ENCODE measurements around the genes LTBR and TAPBPL.

- PRO-cap, result no peak
These were observed 20.0 kb downstream of the CD9 start for GRCh38 chr12:6220024-6220790.

DNA sequence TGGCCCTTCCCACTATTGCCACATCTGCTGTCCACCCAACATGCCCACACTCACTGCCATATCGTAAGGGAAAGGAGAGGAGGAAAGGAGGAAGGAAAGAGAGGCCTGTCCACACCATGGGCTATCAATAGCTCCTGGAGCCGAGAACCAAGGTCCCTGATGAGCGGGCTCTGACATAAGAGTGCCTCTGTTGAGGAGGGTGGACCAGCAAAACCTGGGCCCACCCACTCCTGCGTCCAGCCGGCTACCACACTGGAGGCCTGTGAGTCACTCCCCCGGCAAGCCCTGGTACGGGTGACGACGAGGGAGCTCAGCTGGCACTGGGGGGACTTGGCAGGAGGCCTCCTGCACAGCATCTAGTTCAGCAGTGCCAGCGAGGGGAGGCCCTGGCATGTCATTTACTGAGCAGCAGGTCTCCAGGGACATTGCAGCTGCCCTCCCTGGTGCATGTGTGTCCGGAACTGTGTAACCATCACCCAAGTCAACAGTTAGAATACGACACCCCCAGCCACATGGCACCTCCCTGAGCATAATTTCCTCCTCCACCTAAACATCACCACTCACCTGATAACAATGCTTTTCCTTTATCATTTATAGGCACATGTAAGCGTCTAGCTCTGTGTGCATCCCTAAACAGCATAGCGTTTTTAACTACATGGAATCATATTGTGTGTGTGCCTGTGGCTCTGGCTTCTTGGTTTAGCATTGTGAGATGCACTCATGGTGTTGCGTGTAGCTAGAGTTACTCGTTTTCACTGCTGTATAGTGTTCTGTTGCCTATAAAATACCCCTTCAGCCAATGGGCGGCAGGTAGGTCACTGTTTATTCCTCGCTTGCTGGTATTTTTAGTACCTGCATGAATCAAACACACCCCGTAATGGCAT is 24.4 kb downstream of the CD9 start:
- PRO-cap, result no peak

DNA sequence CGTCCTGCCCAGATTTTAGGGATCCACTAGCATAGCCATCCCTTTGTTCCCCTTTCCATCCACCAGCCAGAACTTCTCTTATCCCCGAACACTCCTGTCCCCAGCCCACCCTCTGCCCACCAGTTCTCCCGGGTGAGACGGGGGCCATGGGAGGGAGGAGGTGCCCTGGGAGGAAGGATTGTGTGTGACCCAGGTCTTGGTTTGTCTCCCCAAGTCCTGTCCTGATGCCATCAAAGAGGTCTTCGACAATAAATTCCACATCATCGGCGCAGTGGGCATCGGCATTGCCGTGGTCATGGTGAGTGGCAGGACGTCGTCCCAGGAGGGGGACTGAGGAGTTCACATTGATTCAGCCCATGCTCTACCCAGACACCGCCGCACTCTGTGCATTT is 35.8 kb downstream of the CD9 start:
- PRO-cap, result no peak

DNA sequence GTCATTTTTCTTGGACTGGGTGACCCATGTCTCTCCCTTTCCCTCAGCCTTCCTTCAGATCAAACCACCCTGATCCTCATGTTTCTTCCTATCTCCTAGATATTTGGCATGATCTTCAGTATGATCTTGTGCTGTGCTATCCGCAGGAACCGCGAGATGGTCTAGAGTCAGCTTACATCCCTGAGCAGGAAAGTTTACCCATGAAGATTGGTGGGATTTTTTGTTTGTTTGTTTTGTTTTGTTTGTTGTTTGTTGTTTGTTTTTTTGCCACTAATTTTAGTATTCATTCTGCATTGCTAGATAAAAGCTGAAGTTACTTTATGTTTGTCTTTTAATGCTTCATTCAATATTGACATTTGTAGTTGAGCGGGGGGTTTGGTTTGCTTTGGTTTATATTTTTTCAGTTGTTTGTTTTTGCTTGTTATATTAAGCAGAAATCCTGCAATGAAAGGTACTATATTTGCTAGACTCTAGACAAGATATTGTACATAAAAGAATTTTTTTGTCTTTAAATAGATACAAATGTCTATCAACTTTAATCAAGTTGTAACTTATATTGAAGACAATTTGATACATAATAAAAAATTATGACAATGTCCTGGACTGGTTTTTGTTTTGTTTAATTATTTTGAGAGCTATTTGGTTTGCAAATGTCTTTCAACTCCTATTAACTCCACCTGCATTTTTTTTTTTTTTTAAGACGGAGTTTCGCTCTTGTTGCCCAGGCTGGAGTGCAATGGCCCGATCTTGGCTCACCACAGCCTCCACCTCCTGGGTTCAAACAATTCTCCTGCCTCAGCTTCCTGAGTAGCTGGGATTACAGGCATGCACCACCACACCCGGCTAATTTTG is 37.7 kb downstream of the CD9 start:
- PRO-cap, result no peak

GRCh38 chr12:6277859-6278463 is 32.5 kb upstream of the PLEKHG6 start:
- PRO-cap, result bidirectional peak, plus-strand start at chr12:6278291, minus-strand start at chr12:6278323

DNA sequence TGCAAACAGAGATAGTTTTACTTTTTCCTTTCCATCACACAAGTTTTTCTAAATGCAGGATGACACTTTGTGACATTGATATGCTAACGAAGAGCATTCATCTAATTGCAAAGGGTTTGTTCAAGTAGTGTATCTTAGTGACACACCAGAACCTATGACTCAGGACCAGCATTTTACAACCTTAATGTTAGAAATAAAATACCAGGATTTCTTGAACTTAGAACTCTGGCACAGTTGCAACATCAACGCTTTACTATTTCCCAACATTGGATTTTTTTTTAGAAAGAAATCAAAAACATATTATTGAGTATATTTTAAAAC is 17.9 kb upstream of the PLEKHG6 start:
- PRO-cap, result no peak

- PRO-cap, result bidirectional peak, plus-strand start at chr12:6312631, minus-strand start at chr12:6312546; unidirectional peak, minus-strand start at chr12:6312743; bidirectional peak, plus-strand start at chr12:6312926, minus-strand start at chr12:6312743; unidirectional peak, plus-strand start at chr12:6313133
These were observed 2.3 kb downstream of the PLEKHG6 start for GRCh38 chr12:6312402-6313476.

DNA sequence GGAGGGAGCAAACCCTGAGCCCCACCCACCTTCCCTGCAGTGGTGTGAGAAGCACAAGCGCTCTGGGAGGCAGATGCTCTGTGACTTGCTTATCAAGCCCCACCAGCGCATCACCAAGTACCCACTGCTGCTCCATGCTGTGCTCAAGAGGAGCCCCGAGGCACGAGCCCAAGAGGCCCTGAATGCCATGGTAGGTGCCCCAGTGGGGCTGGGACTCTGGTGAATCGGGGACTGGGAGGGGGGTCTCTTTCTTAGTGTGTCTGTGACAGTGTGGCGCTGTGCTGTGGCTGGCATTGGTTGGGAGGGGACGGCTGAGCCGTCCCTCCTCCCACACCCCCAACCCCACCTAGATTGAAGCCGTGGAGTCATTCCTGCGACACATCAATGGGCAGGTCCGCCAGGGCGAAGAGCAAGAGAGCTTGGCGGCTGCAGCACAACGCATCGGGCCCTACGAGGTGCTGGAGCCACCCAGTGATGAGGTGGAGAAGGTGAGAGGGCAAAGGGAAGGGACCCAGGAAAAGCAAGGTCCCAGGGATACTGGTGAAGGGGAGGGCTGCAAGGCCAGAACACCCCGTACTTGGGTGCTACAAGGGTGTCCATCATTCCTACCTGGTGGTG is 7.1 kb downstream of the PLEKHG6 start:
- PRO-cap, result no peak

DNA sequence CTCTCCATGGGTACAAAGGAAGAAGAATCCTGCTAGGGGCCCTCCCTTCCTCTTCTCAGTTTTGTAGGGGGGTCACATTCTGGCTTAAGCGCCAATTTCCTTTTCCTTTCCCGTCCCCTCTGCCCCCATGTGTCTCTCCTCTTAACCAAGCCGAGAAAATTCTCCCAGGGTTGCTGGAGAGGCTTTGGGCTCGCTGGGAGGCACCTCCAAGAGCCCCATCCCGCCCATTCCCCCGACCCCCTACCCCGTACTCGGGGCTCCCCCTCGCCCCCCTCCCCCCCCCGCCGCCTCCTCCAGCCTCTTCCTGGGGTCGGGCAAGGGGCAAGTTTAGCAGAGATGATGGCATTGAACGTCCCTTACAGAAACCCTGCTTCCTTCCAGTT is 13.5 kb downstream of the PLEKHG6 start:
- PRO-cap, result no peak

- PRO-cap, result bidirectional peak, plus-strand start at chr12:6336794, minus-strand start at chr12:6336691
These were observed 5.3 kb downstream of the TNFRSF1A start for GRCh38 chr12:6336550-6336960.

- PRO-cap, result no peak
These were observed 2.8 kb downstream of the TNFRSF1A start for GRCh38 chr12:6338915-6339726.

- PRO-cap, result no peak
These were observed 1.7 kb downstream of the SCNN1A start for GRCh38 chr12:6373402-6374284.

DNA sequence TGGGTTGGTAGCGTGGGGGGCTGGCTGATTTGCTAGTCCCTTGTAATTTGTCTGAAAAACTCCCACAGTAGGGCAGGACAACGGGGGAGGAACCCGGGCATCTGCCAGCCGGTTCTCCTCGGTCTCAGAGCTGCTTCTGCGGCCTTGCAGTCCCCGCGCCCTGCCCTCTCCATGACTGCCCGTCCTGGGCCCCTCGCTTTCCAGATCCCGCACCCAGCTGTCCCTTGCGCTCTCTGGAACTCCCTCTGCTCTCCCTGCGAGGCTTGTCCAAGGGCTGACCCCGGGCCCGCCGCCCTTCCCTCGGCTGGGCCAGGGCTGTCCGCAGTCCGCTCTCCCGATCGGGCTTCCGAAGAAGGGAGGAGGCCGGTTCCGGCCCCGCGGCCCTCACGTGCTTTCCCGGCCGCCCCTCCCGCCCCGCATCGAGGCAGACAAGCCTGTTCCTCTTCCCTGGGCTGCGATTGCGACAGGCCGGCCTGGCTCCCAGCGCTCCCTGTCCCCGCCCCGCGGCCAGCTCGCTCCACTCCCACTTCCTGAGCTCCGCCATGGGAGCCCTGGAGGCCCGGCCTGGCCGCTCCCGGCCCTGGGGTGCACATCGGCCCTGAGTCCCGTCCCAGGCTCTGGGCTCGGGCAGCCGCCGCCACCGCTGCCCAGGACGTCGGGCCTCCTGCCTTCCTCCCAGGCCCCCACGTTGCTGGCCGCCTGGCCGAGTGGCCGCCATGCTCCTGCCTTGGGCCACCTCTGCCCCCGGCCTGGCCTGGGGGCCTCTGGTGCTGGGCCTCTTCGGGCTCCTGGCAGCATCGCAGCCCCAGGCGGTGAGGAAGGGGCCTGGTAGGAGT is at the start of gene LTBR:
Gene LTBR, plus strand, starts transcription at position 520 of the 836 bp plus-strand sequence.
- PRO-cap, result bidirectional peak, plus-strand start at position 457 of the sequence, minus-strand start at position 348 of the sequence

- PRO-cap, result no peak
These were observed 1.6 kb upstream of the TAPBPL start for GRCh38 chr12:6450058-6450819.

GRCh38 chr12:6451892-6452237 is at the start of gene TAPBPL:
TSS of gene TAPBPL (plus strand) at chr12:6452042.
- PRO-cap, result bidirectional peak, plus-strand start at chr12:6452042, minus-strand start at chr12:6452081

GRCh38 chr12:6534925-6535952 is 922 bp downstream of the GAPDH start:
- PRO-cap, result bidirectional peak, plus-strand start at chr12:6535264, minus-strand start at chr12:6535271

- PRO-cap, result no peak
These were observed 4.6 kb downstream of the GAPDH start for GRCh38 chr12:6538851-6539331.

- PRO-cap, result no peak
These were observed 7.0 kb downstream of the IFFO1 start for GRCh38 chr12:6548385-6549641.

GRCh38 chr12:6551432-6552615 is 4.0 kb downstream of the IFFO1 start:
- PRO-cap, result no peak

- PRO-cap, result no peak
These were observed 1.2 kb upstream of the NOP2 start for GRCh38 chr12:6569191-6569735.